HT-29 (cell line): ENCODE measurements around a stretch of chr15.

DNA sequence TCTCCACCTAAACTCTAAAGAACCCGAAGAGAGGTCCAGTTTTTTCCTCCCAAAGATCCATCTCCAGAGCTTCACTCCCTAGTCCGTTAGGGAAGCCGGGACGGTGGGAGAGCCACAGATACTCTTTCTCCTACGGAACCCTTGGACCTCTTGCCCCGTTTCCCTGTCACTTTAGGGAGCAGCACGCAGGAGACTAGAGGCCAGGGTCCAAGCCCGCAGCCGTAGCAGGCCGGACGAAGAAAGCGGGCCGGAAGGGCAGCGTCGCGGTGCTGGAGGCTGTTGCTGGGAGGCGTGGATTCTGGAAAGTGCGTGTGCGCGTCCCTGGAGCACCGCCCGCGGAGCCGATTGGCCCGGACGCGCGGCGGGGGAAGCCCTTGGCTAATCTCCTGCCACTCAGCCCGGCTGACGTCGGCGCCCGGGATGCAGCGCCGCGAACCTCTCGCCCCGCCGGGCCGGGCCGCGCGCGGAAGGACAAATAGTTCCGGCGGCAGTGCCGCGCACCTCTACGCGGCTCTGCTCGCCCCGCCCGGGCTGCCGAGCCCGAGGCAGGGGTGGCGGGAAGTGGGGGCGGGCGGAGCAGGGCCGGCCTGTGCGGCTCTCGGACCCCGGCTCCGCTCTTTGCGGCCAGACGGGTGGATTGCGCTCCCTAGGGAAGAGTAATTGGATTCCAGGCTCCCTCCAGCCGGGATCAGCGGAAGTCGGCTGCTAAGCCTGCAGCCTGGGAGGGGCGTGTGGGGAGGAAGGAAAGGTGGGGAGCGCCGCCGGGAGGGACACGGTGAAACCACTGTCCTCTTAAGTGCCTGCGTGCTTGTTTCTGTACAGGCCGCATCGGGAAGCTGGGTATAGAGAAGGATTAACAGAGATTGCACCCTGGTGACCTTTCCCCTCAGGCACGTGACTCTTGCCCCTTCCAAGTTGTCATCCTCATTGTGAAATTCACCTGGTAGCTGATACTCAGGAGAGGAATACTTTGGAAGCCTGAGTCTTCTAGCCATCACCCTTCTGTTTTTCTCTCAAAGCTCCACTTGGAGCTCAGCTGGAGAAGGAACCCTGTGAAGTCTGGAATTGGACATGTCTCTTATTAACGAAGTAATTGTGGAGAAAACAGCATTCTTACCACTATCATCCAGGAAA lies 31.2 kb upstream of the TCF12 start:
- RAMPAGE, long total RNA = no peak

GRCh38 chr15:57320629-57321189 lies 55.6 kb upstream of the CGNL1 start:
- RAMPAGE, long total RNA = no peak

DNA sequence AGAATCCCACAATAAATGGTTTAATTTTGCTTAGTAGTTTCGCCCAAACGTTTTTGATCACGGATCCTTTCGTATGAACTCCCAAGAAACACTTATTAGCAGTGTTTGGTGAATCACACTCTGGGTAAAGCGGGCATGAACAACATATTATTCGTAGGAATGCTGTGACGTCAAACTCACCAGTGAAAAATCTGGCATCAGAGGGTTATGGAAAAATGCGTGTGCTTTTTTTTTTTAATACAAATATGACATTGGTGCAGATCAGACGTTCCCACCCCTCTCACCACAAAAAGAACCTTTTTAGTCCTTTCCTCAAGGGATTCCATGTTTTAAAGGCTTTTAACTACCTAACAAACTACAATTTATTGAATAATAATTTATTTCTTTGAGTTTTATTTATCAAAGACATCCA lies 45.6 kb upstream of the CGNL1 start:
- RAMPAGE, long total RNA = no peak

DNA sequence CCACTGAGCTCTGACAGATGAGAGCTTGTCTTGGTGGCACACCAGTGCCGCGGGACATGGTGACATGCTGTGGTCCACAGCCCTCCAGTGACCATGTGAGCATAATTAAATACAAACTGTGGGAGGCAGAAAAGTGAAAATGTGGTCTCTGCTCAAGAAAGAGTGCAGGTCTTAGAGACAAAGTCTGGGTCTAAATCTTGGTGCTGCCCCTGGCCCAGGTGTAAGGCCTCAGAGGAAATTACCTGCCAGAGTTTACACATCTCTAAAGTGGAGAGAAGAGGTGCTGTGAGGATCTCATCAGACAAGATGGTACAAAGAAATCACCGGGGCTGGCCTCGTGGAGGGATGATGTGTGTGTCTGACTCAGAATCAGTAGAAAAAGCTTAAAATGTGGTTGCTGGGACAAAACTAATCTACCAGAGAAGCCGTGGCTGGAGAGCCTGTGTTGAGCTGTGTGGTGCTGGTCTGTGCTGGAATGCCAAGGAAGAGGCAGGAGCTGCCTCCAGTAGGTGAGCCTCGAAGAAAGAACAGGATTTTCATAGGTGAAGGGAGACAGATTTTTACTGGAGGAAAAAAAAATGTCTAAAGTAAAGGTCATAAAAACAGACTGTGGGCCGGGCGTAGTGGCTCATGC lies 51.9 kb downstream of the CGNL1 start:
- RAMPAGE, long total RNA = no peak

DNA sequence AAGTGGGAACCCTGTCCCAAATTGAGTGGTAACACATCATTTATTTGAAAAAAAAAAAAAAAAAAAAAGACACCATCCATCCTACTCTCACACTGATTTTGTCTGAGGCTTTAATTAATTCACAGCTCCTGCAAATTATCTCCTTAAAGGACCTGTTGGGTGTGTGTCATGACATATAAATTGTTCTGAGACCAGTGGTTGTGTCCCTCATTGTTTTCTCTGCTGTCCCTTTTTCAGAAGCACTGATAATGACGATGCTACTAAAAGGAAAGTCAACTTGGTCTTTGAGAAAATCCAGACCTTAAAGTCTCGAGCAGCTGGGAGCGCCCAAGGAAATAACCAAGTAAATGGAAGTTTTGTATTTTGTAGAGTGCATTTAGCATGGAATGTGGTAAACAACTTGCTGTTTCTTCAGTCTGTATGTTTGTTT lies 65.8 kb downstream of the CGNL1 start:
- RAMPAGE, long total RNA = no peak

DNA sequence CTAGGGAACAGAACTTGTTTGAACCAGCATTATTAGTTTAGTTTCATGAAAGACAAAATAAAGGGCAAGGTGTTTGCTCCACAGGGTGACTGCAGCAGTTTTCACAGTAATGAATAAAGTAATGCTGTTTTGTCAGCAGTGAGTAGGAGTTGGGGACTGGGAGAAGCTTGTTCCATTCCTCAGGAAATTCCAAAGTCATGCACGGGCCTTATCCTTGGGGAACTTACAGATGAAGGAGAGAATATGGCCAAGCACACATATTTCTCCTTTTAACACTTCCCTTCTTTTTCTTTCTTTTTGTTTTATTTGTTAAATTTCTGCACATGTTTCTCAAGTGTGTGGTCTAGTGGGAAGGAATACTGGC lies 100.4 kb downstream of the CGNL1 start:
- RAMPAGE, long total RNA = no peak

DNA sequence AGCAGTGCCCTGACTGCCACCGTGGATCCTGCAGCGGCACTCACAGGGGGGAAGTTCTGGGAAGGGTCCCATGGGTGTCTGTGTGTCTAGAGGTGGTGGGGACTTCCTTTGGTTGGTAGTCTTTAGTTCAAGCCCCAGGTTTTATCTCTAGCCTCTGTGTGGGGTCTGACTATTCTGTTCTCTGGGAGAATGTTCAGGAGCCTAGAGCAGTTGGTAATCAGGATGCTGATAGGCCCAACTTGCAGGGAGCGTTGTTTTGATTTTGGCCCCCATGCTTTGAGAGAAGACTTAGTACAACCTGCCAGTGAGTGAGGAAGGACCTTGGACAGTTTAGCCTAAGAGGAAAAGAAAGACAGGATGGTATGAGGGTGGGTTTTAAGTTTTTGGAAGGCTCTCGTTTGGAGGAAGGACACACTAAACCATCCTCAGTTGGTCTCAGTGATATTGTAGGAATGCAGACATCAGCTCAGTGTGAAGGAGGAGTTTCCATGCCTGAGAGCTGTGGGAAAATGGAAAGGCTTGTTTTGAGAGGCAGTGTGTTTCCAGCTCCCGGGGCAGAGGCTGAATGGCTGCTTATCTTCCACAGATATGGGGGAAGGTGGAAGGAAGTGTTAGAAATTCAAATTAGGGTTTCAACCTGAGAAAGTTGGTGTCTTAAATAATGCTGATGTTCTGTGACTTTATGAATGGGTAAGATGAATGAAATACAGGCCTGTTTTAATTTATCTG lies 89.7 kb upstream of the MYZAP start:
- RAMPAGE, long total RNA = no peak

DNA sequence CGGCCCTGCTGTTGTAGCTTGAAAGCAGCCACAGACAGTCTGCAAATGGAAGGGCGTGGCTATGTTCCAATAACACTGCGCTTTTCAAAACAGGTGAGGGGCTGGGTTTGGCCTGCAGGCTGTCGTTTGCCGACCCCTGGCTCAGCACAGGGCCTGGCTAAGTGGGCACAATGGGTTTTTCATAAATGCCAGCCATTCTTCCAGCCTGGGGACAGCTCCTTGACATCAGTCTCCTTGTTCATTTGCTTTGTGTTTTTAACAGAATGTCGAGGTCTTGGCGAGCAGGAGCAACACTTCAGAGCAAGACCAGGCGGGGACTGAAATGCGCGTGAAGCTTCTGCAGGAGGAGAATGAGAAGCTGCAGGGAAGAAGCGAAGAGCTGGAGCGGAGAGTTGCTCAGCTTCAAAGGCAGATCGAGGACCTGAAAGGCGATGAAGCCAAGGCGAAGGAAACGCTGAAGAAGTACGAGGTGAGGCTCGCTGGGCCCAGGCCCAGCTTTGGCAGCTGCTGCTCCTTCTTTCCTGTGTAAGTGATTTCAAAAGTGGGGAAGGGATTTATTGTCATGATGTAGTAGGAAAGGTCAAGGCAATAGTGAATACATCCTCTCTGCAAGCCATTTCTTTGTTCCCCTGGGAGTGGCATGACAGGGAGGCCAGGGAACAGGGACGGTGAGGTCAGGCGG lies 75.0 kb upstream of the MYZAP start:
- RAMPAGE, long total RNA = no peak

DNA sequence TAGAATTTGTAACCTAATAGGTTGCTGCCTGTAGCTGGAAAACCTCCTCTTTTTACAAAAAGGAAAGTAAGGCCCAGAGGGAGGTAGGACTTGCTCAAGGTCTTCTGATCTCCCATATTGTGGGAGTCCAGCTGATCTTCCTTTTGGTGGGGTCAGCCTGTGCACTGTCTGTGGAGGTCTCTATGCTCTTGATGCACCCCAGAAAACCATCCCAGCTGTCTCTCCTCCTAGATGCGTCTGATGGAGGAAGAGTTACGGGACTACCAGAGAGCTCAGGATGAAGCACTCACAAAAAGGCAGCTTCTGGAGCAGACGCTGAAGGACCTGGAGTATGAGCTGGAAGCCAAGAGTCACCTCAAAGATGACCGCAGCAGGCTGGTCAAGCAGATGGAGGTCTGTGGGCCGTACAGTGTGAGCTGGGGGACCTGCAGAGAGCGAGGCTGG lies 63.3 kb upstream of the MYZAP start:
- RAMPAGE, long total RNA = no peak

- RAMPAGE, long total RNA = no peak
These were observed 41.2 kb upstream of the MYZAP start for GRCh38 chr15:57550279-57551105.

GRCh38 chr15:57591256-57591638 lies 457 bp upstream of the MYZAP start:
- RAMPAGE, long total RNA = no peak

DNA sequence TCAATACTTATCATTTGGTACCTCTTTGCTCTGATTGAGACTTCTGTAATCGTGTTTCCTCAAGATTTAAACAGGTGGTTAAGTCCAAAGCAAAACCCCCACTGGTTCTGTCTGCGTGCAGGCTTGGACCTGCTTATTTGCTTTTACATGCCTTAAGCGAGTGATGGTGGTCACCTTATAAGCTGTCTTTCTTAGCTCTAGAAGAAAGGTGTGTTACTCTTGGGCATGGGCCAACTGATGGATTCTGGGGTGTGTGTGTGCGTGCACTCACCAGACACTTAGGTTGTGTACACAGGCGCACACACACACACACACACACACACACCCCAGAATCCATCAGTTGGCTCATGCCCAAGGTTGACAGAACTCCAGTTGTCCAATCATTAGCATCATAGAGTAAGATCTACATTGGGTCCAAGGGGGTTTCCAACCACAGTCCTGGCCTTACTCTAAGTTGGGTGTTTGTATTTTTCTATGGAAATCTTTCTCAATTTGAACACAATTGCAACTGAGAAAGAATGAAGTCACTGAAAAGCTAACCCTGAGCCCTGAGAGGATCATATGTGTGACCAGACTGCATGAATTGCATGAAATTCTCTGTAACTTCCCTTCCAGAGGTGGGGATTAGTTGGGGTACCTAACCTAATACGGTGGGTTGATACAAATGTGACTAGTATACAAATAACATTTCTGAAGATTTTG lies 1.3 kb downstream of the MYZAP start:
- RAMPAGE, long total RNA = no peak

DNA sequence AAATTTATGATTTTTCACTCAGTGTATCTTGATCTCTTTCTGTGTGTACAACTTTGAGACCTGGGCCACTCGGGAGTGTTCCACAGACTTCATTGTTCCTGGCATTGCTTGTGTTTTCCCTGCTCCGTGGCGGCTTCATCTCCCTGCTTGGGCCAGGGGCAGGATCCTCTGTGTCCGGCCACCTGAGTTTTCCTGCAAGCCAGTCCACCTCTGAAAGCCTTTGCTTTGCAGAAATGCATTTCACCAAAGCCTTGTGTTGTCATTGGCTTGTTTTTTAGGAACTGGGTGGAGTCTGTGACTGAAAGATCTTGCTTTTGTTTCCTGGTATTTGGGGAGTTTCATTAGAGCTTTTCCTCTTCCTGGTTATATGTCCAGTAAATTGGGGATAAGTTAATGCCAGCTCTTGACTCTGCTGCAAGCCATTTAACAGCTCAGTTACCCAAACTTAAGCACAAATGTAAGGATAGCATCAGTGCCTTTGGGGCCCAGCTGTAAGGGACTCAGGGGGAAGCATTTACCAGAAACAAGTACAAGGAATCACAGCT lies 23.7 kb downstream of the MYZAP start:
- RAMPAGE, long total RNA = no peak

DNA sequence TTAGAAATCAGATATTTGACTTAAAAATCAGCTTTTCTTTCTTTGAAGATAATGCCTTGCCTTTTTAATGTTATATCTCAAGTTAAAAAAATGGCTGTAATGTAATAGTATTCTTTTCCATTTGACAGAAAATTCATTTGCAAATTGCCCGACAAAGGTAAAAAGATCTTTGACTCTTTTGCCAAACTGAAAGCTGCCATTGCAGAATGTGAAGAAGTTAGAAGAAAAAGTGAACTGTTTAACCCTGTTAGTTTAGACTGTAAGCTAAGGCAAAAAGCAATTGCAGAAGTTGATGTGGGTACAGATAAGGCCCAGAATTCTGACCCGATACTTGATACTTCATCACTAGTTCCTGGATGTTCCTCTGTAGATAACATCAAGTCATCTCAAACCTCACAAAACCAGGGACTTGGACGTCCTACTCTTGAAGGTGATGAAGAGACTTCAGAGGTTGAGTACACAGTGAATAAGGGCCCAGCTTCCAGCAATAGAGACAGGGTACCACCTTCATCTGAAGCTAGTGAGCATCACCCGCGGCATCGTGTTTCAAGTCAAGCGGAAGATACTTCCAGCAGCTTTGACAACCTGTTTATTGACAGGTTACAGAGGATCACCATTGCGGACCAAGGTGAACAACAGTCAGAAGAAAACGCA lies 2.2 kb downstream of the POLR2M start:
- RAMPAGE, long total RNA = no peak

DNA sequence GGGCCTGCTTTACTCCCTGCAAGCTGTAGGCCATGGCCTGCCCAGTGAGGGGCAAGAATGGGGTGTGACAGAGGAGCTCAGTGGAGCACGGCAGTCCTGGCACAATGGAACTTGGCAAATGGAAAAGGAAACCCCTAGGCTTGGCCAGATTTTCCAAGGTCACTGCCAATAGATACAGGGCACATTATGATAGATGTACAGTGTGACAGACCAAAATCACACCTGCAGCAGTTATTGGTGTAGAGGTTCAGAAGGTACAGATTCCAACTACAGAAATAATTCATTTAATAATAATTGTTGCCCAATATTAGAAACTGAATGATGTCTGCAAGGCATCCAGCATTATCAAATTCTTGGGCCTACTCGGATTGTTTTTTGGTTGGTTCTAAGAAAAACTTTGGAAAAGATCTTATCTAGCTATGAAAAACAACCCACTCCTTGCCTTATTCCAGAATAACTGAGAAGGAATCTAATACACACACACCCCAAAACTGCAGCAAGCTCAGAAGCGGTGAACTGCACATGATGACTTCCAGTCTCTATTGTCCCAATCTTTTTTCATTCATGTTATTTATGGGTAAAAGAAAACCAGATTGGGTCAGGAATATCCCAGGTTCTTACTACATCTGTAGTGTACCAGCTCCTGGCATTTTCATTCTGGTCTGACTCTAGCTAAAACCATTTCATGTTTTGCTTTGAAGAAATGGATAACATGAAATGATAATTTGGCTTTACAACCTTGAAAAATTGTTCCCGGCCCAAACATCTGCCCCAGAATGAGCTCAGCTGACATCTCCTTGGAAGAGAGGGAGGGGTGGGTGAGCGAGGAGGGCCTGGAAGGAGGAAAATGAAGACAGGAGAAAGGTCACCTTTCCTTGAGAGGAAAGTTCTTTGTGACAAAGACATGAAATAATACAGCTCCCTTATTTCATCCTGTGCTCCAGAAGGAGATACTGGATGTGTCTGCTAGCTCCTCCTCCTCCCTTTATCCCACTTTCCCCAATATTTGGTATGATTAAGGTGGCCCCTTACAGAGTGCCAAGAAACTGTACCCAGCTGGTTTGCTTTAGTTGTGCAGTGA lies 111.2 kb downstream of the ALDH1A2 start:
- RAMPAGE, long total RNA = no peak

GRCh38 chr15:58064530-58065388 lies 752 bp downstream of the ALDH1A2 start:
- RAMPAGE, long total RNA = no peak

DNA sequence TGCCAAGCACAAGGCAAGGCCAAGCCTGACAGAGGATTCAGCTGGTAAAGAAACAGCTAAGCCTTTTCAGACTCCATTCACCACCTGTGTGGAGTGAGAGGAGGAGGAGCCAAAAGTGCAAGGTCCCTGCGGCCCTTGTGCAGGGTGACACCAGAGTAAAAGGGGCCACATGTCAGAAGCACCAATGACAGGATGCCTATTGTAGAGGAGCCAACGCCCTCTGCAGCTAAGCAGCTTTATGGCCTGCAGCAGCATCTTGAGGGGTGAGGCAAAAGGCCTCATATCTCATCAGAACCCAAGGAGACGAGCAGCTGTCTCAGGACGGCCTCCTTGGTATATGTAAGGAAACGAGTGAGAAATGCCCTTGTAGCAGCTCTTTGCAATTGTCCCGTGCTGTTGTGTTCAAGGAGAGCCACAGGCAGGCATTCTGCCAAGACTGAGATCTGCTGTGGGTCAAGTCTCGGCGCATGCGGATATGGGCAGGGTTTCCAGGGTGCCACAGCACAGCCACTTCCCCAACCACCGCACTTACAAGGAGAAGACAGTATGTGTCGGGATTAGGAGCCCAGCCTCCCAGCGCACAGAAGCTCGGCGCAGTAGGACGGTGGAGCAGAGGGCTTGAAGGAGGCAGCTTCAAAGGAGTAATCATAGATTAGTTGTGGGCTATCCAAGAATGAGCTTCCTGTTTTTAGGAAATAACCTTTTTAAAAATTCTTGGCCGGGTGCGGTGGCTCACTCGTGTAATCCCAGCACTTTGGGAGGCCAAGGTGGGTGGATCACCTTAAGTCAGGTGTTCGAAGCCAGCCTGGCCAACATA lies 121.3 kb upstream of the LIPC start:
- RAMPAGE, long total RNA = no peak

GRCh38 chr15:58357691-58358513 lies 73.9 kb upstream of the LIPC start:
- RAMPAGE, long total RNA = no peak

DNA sequence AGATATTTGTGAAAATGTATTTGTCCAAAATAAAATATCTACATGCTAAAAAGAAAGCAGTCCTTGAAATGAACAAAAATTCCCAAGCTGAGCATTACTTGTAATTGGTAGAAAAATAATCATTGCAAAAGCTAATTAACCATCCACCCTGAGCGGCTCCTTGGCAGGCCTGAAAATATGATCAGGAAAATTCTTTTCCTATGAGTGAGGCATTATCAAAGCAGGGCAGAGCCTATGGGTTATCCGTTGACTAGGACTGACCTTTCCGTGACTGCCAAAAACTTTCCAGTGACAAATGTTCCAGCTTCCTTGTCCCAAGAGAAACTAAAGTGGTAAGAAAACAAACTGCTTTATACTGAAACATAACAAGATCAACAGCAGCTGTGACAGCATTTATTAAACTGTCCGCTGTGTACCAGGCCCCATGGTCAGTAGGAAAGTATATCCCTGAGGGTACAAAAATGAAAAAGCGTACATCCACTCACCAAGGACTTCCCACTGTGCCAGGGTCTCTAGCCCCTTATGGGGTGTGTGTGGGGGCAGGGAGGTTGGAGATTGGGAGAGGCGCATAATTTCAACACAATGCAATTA lies 8.4 kb downstream of the LIPC start:
- RAMPAGE, long total RNA = no peak

DNA sequence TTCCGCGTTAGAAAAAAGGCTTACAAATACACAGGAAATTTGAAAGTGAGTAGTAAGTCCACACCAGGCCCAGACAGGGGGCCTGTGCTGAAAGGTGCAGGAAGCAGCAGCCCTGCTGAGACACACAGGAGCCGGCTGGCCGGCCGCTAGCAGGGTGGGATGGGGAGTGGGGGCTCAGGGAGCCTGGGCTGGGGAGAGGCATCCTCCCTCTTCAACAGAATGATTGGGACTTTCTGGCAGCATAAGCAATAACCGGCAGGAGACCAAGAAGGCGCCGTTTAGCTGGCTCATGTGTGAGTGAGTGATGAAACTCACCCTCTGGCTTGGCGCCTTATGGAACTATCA lies 13.1 kb downstream of the LIPC start:
- RAMPAGE, long total RNA = no peak